ENCODE measurements around a stretch of chr7.

DNA sequence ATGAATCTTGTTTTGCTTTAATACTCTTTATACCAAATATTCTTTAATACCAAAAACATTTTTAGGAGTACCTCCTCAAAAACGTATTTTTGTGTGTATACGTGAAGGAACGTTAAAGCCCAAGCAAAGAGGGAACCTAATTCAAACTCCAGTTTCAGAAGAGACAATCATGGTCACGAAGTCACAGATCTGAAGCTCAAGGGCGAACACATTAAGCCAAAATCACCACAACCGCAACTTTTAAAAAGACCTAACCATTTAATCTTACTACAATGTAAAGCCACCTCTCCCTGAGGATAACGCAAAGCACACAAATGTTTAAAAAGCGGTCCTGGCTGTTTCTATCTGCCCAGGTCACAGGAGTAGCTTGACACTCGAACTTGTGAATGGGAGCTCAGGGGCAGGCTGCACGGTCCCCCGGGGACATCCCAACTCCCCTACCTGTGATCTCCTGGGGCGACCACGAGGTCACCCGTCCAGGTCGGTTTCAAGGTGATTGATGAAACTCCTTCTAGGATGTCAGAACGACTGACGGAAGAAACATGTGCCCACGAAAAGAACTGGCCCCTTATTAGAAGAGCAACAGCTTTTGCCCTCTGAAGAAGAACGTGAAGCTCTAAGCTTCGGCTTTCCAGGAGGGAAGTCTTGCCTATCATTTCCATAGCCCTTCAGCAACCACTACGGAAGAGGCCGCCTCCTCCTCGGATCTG is 656 bp downstream of the CYCS start:
- RRBS, result no CpG with 5 or more reads among the region's 23 CpGs

DNA sequence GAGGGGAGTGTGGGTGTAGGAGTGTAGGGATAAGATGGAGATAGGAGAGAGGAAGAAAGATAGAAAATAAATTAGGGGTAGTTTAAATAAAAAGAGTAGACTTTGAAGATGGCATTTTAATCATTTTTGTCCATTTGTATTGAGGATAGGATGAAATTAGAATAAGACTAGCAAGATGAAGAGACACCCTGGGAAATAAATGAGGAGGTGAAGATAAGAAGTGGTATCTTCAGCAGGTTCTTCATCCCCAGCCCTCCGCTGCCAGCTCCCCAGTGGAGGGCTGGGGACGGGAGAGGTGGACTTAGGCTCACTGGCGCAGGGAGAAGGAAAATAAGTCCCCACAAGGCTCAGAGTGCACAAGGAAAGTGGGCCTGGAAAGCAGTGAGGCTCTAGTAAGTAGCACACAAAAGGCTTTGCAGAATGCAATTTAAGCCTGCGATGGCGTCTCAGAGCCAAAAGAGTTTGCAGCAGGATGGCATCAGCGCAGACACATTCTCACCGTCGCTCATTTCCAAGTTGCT is 98.1 kb upstream of the NPVF start:
- RRBS, result no CpG with 5 or more reads among the region's 8 CpGs

- RRBS, result no CpG with 5 or more reads among the region's 12 CpGs
Observed at GRCh38 chr7:25597660-25598273, 369.5 kb upstream of the NPVF start.

- RRBS, result no CpG with 5 or more reads among the region's 1 CpG
Observed at GRCh38 chr7:25700206-25700405, 451.9 kb upstream of the NFE2L3 start.

GRCh38 chr7:25770496-25771199 is 381.4 kb upstream of the NFE2L3 start:
- RRBS, result no CpG with 5 or more reads among the region's 8 CpGs

- RRBS, result no CpG with 5 or more reads among the region's 5 CpGs
Observed at GRCh38 chr7:25846529-25847299, 305.3 kb upstream of the NFE2L3 start.

DNA sequence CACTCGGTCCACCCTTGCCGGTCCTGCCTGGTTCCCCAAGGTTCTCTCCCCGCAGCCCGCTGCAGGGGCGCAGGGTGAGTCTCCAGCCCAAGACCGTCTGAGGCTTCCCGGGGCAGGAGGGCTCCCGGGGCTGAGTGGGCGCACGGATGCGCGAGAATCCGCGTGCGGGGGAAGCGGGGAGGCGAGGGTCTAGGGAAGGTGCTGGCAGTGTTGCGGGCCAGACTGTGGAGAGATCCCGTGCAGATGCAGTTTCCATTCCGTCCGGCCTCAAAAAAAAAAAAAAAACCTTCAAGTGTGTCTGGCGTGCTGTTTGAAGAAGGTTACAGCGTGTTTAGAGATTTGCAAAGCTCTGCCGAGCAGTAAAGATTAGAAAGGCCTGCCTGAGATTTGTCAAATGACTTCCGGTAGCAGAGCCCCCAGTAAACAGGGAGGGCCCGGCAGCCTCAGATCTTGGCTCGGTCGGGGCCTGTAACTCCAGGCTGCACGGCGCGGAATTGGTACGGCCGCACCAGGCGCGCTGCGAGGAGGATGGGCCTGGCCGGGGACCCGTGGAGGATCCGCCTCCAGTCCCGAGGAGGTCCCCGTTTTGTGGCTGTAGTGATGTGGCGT is 293.3 kb upstream of the NFE2L3 start:
- RRBS, result 25% methylated on average over 11 of the region's 42 CpGs

- RRBS, result no CpG with 5 or more reads among the region's 1 CpG
Observed at GRCh38 chr7:26083121-26083379, 68.9 kb upstream of the NFE2L3 start.

- RRBS, result no CpG with 5 or more reads among the region's 10 CpGs
Observed at GRCh38 chr7:26185130-26185496, 15.4 kb downstream of the HNRNPA2B1 start.

DNA sequence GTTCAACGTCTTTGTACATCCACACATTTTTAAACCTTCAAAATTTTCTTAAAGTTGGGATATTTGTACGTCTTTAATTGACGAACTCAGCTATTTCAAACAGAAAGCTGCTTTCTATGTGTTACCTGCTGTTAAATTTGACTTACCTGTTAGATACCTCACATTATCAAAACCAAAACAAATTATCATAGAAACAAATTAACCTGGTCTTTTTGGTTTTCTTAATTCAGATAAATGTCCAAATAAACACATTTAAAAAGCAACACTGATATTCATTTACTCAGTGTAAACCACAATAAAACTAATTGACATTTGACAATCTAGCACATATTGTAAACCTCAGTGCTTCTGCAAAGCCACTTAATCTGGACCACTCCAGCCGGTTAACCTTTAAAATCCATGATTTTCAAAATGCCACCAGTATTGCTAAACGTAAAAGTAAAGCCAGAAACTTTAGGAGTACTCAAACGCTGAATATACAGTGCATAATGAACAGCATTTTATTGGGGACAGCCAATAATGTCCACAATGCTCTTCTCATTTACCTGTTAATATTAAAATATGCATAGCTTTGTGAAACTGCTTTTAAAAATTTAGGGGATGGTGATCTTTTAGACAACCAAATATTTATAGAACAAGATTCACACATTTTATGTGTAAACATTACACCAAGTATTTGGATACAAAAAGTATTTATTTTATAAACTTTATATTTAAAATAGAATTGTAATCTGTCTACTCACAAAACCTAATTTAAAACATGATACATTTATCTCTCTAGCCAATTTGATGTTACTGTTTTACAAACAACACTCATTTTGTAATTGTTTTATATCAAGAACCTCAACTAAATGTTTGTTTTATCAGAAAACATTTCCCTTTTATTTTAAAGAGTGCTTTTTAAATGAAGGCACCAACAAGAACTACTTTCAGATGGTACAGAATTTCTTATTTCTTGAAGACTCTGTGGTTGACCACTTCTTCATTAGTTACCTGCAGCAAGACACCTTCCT is 10.8 kb downstream of the HNRNPA2B1 start:
- RRBS, result no CpG with 5 or more reads among the region's 6 CpGs

DNA sequence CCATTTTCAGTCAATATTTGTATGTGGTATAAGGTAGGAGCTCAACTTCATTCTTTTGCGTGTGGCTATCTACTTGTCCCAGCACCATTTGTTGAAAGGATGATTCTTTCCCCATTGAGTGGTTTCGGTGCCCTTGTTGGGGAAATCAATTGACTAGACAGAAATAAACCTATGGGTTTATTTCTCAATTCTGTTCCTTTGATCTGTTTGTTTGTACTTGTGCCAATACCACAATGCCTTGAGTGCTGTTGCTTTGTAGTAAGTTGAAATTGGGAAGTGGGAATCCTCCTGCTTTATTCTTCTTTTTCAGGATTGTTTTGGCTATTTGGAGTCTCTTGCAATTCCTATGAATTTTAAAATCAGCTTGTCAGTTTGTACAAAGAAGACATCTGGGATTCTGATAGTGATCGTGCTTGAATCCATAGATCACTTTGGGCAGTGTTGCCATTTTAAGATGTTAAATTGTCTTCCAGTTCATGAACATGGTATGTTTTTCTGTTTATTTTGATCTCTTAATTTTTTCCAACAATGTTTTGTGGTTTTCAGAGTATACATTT is 41.1 kb downstream of the SNX10 start:
- RRBS, result no CpG with 5 or more reads among the region's 3 CpGs

DNA sequence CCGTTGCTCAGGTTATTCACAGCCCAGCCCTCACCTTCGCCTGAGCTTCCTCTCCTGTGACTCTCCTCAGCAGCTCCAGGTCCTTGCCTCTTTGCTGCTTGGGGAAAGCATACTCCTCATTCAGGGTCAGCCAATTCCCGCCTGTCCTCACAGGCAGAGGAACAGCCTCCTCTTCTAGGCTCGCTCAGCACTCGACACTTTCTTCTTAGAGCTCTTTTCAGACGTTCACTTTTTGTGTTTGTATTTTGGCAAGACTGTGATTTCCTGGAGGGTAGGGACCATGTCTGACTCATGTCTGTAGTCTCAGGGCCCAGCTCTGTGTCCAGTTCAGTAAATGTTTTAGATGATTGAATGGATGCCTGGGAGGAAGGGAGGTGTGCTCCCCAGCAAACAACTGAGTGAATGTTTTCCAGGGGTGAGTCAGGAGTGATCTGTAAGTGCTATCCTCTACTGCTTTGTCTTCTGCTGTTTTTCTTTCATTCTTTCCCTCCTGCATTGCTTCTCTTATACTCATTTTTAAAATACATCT is 158.1 kb downstream of the SNX10 start:
- RRBS, result no CpG with 5 or more reads among the region's 6 CpGs

- RRBS, result no CpG with 5 or more reads among the region's 37 CpGs
Observed at GRCh38 chr7:26857437-26858352, 6.7 kb downstream of the SKAP2 start.

GRCh38 chr7:27098253-27099503 is 2.9 kb upstream of the HOXA1 start:
- RRBS, result 5% methylated on average over 5 of the region's 60 CpGs

DNA sequence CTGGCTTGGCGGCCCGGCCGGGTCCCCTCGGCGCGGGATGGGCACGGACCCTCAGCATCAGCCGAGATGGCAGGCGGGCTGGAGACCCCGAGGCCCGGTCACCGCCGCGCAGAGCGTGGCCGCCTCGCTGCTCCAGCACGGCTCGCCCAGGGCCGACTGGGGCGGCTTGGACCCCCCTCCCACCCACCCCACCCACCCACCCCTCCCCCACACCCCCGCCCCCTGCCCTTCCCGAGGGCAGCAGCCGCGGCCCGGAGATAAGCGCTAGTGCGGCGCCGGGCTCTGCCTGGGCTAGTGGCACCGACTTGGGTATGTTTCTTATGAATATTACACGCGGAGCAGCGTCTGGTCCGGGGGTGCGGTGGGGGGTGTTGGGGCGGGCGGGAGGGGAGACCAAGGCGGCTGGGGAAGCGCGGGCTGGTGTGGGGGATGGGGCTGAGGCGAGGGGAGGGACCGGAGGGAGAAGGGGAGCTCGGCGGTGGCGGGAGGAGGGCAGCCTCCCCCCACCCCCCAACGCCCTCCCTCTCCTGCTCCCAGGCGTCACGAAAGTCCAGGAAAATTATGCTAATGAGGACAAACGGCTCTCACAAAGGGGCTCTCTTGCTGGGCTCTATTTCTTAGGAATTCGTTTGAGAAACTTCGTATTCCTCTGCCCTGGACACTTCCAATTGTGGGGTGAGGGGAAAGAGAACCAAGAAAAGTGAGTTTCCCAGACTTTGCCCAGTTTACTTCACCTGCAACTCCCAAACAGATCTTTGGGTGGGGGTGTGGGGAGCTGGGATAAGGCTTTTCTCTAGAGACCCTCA is 11.4 kb upstream of the HOXA2 start:
- RRBS, result 9% methylated on average over 15 of the region's 52 CpGs

GRCh38 chr7:27144697-27145531 is 1.4 kb upstream of the HOXA5 start:
- RRBS, result no CpG with 5 or more reads among the region's 53 CpGs

- RRBS, result no CpG with 5 or more reads among the region's 32 CpGs
Observed at GRCh38 chr7:27145622-27146184, 1.9 kb downstream of the HOXA6 start.

- RRBS, result no CpG with 5 or more reads among the region's 3 CpGs
Observed at GRCh38 chr7:27186556-27187054, 1.6 kb upstream of the HOXA11 start.

DNA sequence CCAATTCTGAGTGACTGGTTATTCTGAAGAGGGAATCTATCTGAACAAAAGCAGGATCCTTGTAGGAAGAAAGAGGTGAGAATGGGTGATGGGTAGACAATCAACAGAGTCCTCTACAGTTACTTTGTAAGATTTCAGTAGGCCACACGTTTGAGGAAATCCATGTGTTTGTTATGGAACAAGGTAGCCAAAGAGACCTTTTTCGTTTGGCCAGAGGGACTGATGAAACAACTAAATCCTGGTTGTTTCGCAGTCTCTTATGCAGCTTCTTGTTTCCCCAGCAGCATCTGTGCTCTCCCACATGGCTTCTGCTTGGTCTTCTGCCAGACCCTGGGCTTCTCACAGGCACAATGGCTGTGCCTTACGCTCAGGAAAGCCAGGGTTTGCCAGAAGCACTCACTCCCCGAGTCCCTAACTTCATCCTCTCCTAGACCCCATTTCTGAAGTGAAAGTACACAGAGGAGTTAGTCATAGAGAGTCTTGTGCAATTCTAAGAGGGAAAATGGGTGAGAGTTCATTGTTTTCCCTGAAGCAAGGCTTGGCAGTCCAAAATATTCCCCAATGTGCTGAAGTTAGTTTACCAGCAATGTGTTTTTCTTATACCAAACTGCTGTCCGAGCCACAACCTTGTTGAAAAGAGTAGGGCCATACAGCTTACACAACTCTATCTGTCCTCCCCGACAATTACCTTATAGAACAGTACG is 121.7 kb downstream of the EVX1 start:
- RRBS, result no CpG with 5 or more reads among the region's 8 CpGs

- RRBS, result no CpG with 5 or more reads among the region's 2 CpGs
Observed at GRCh38 chr7:27656926-27657339, 5.8 kb downstream of the HIBADH start.